Hair follicle dermal papilla cell (primary cell): ENCODE results near the genes CD47, MORC1 and ABHD10.

GRCh38 chr3:105866563-105867223 lies 2.1 kb downstream of the CBLB start:
- CAGE, long polyA plus RNA = no peak

- CAGE, long polyA plus RNA = no peak
Observed at GRCh38 chr3:106193504-106193837, 324.7 kb upstream of the CBLB start.

DNA sequence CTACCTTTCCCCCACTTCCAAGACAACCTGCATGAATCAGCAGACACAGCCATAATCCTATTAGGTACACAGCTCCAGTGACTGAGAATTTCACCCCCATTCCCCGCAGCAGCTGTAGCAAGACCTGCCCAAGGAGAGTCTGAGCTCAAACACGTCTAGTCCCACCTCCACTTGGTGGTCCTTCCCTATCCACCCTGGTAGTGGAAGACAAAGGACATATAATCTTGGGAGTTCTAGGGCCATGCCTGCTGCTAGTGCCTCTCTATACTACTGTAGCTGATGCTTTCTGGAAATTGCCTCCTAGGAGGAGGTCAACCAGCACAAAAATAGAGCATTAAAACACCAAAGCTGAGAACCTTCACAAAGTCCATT lies 448.4 kb upstream of the CBLB start:
- CAGE, long polyA plus RNA = no peak

- CAGE, long polyA plus RNA = no peak
Observed at GRCh38 chr3:107124690-107125412, 252.4 kb upstream of the CCDC54 start.

DNA sequence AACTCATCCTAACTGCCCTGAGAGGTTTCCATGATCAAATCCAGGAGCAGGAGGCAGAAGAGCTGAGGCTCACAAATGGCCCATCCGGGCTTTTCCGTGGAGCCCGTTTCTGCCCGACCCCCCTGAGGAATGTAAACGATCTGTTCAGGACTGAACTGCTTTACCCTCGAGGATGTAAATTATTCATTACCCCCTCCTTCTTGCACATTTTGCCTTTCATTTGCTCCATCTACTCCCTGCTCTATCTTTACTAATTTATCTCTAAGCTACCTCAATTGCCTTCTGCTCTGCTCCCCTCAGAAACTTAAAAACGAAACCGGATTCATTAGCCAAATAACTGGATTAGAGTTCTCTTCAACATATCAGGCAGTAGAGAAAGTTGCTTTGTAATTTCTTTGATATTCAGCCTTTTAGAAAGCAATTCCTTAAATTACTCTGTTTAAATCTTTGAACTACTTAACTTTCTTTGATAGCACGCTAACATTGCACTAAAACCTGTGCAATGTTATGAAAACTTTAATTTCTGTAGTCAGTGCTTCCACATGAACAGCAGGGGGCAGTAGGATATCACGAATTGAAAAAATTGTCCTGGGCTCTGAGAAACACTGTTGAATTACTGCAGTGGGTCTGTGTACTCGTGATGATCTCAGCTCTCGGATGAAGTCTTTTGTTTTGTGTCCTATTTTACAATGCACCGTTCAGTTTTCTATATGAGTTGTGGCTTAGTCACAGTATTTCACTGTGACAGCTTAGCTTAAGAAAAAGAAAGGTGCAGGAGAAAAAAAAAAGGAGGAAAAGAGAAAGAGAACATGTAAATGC lies 141.5 kb upstream of the CCDC54 start:
- CAGE, long polyA plus RNA = no peak

DNA sequence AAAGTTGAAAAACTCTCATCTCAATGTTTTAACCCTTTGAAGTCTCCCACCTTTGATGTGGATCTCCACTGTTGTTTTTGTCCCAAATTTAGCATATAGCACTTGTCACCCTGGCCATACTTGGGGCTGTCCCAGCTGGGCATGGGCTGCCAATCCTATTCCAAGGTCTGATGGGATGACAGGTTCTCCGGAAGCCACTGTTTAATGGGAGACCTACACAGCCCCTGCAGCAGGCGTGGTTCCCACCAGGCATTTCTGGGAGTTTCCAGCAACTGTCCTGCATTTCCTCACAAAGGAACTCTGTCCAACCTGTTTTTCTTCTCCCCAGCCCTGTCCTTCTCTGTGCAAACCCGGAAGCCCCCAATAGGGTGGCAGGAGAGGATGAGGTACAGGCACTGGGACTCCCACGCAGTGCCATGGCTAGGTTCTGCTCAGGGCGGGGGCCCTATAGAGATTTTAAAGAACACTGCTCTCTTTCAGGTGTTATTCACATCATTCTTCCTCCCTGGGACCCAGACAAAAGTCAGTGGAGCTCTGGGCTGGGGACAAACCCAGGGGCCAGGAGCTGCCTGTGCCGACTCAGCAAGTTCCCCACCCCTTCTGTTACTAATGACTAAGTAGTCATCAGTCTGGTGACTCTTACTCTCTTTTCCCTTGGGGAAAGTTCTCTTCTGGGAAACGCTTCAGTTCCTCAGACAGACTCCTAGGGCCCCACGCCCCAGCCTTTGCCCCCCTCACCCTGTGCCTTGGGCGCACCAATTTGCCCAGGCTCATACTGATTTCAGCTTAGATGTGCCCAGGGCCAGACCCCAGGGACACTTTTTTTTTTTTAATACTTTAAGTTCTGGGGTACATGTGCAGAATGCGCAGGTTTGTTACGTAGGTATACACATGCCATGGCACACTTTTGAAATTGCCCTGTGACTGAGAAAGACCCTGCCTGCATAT lies 97.7 kb downstream of the CD47 start:
- CAGE, long polyA plus RNA = no peak

DNA sequence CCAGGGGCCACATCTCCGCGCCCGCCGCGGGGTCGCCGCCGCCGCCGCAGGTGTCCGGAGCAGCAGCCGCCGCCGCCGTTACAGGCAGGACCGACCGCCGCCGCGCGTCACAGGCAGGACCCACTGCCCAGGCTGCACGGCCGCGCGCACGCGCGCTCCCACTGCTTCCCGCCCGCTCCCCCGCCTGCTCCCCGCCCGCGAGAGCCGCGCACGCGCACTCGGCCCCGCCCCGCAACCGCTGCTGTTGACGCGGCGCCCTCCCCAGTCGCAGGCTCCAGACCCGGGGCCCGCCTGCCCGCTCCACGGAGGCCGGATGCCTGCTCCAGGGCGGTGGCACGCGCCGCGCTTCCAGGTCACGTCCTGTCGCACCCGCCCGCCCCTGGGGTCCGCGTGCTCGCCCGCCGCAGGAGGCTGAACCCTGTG lies at the start of gene CD47:
TSS of gene CD47 (minus strand) at position 136 of the 423 bp plus-strand sequence.
- CAGE, long polyA plus RNA = no peak

GRCh38 chr3:108099711-108100281 lies 9.0 kb upstream of the CD47 start:
- CAGE, long polyA plus RNA = no peak

- CAGE, long polyA plus RNA = no peak
Observed at GRCh38 chr3:108602441-108603429, 13.2 kb downstream of the DZIP3 start.

DNA sequence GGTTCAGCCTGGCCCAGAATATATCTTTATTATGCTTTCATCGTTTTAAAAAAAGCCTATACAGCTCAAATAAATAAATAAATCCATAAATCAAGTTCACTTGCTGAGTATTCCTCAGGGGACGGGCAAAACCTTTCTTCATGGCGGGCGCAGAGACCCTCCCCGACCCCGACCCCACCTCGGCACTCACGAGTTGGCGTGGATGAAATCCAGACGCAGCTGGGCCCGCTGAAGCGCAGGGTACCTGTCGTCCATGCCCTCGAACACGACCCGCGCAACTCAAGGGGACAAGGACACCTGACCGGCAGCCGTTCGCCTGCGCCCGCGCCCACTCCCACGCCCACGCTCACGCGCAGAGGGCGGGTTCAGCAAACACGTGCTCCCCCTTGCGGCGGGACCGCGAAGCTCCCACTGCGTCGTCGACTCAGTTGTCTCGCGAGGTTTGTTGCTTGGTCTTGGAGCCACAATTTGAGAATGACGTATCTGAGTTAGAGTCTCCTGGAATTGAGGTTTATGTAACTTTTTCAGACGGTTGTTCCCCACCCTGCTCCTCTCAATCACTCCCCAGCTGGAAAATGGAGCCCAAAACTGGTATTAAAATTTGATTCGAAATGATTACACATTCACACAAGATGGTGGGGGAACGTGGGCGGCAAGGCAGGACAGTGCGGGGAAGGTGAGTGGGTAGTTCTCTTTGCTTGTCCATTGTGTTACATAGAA lies at the start of gene MORC1:
TSS of gene MORC1 (minus strand) at position 330 of the 720 bp plus-strand sequence.
- CAGE, long polyA plus RNA = no peak

DNA sequence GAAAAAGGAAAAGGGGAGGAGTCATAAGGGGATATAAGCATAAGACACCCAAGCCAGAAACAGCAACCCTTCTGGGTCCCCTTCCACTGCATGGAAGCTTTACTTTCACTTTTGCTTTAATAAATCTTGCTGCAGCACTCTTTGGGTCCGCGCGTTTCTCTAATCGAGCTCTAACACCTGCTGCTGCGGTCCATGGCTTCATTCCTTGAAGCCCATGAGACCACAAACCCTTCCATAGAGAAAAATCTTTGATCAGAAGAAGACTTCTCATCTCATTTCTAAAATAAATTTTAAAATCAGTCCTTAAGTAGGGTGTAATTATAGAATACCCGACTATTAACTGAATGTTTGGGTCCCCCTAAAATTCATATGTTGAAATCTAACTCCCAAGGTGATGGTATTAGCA lies 444.7 kb upstream of the NECTIN3 start:
- CAGE, long polyA plus RNA = no peak

DNA sequence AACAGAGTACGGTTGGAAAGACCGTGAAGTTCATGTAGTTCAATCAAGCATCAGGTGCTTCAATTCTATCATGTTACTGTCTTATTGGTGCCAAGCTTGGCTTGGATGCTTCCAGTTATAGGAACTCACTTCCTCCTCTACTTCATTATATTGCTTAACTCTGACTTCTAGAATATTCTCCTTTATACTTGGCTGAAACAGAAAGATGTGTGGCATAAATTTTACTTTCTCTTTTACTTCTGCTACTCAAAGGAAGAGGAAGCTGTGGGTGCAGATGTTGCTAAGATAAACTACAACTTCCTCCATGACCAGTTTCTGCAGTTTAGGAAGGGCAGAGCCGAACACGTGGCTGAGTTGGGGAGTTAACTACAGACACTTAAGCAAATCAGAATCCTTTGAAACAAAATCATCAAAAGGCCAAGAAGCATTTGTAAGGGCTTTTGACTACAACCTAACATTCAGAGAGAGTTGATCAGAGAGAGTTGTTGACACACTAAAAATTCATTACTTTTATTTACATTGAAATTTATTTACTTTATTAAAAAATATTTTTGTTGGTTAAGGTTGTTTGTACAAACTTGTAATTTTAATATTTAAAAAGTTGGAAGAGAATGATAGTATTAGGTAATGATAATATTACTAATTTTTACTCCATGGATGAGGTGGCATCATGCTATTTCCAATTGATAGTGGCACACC lies 6.5 kb upstream of the PLCXD2 start:
- CAGE, long polyA plus RNA = no peak

DNA sequence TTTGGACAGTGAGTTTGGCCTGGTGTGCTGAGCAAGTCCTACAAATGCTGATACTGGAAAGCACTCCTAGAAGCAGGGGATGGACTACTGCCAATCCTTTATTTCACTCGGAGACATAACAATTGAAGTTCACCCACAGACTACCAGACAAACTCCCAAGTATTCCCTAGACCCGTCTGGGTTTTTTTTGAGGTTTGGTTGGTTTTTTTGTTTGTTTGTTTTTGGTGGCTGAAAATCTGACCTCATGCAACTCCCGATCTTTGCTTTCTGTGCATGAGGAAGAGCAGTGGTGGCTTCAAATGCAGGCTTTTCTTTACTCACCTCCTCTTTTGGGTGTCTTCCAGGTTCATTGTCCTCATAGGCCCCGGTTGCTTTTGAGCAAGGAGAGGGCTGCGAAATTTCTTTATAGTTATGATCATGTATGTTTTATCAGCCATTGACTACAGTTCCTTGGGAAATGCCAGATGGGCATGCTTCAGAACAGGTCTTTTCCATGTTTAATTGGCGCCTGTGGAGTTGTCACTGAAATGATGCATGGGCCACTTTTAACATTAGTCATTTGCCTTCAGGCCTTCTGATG lies 1.8 kb downstream of the PLCXD2 start:
- CAGE, long polyA plus RNA = no peak

DNA sequence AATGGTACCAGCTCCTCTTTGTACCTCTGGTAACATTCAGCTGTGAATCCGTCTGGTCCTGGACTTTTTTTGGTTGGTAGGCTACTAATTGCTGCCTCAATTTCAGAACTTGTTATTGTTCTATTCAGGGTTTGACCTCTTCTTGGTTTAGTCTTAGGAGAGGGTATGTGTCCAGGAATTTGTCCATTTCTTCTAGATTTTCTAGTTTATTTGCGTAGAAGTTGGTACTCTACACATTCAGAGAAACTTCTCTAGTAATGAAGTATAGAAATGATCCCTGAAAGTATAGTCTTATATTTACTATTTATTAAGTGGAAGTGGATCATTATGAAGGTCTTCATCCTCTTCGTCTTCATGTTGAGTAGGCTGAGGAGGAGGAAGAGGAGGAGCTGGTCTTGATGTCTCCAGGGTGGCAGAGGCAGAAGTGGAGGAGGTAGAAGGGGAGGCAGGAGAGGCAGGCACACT lies 20.1 kb downstream of the PHLDB2 start:
- CAGE, long polyA plus RNA = no peak

DNA sequence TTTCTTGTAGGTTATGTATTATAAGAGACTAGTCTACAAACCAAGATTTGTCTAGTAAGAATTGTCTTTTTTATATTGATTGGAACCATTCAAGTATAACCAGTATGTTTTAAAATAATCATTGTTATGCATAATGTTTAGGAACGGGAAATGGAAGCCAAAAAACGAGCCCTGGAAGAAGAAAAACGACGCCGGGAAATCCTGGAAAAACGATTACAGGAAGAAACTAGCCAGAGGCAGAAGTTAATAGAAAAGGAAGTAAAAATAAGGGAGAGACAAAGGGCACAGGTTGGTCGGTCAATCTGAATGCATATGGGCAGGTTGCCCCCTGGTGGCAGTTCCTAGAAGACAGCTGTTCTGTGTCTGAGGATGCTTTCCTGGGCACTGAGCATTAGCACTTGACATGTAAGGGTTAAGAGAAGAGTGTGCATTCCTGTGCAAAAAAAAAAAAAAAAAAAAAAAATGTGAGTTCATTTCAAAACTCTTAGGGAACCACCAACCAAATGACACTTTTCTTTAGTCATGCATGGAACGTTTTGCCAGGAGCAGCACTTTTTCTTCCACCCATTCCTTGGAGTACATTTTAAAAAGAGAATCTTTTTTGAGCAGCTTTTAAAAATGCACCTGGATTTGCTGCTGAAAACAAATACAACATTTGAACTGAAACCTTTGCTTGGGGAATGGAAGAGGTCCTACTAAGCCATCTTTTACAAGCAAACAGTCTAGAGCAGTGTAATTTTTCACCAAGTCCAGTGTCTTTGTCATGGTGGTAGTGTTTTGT lies 11.1 kb upstream of the ABHD10 start:
- CAGE, long polyA plus RNA = no peak

- CAGE, long polyA plus RNA = no peak
Observed at GRCh38 chr3:111978382-111979620, at the start of gene ABHD10. TSS of gene ABHD10 (plus strand) at chr3:111979026.

GRCh38 chr3:112074964-112075513 lies 11.2 kb upstream of the C3orf52 start:
- CAGE, long polyA plus RNA = no peak

DNA sequence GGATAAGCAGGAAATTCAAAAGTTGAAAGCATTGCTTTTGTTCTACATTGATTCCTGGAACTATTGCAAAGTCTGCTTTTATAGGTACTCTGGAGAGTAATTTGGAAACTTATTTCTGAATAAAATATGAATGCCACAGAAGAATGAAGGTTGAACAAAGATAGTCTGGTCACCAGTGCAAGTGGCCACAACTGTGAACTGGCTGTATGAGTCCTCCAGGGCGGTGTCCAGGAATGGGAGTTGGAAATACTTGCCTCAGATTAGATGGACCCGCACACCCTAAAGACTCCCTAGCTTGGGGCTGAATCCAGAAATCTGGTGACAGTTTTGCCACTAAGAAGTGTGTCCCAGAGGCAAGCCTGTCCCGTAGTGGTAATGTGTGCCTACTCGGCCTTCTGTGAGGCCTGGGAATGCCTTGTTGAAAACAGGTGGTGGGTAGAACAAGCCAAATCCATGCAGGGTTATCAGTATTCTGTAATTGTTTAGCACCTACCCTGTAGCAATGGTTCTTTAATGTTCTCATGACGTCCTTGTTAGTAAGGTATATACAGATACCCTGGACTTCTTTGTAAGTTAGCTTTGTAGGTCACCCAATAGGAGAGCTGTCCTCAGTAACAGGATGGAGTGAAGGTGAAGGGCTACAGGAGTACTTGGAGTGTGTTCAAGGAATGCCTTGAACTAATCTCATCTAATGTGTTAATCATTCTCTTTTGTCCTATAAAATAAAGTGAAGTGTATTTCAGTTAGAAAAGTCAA lies 1.5 kb downstream of the C3orf52 start:
- CAGE, long polyA plus RNA = no peak

GRCh38 chr3:112089895-112090503 lies 3.8 kb downstream of the C3orf52 start:
- CAGE, long polyA plus RNA = no peak

- CAGE, long polyA plus RNA = no peak
Observed at GRCh38 chr3:112308068-112308576, 14.1 kb upstream of the SLC9C1 start.